Cardiac fibroblast (primary cell): ENCODE measurements around a stretch of chr15.

GRCh38 chr15:63600642-63601486, 3.7 kb downstream of the FBXL22 start:
- RRBS, result no CpG with 5 or more reads among the region's 98 CpGs

DNA sequence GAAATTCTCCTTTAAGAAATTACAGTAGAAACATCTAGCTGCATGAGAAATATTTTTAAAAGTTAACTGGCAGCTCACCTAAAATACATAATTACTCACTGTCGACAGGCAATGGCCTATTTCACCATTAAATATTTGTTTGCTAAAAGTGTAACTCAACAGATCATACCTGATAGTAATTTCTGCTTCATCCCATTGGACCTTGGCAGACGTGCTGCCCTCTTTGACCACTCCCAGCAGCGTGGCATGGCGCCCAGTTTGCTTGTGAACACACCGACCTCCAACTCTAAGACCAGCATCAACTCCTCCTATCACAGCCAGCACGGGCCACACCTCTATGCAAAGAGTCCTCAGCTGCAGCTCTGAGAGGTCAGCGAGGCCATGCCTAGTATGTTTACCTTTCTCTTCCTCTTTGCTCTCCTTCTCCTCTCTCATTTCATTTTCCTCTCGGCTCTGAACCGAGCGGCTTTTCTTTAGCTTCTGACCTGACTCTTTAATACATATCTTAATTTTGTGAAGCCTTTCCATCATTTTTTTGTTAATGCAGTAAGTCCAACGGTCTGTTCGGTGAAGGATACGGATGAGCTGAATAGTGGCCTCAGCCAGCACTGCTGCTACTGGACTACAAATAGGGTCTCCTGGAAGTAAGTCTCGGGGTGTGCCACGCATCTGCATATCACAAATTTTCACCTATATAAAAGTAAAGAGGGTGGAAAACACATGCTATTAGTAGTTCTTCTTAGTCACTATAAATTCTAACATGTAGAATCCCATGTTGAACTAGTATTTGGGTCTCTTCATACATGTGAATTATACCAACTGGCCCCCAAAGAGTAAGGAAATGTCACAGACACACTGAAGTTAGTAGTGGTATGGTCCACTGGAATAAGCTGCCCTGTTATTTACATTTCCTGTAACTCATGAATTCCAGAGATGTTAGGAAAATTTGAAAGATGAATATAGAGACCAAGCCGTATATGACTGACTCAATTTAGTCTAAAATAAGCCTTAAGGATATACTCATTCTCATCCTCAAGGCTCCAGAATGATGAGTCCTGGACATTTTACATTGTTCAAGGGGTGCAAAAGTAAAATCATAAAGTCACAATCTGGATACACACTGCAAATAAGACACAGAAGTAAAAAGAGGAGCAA, 80.9 kb downstream of the FBXL22 start:
- RRBS, result no CpG with 5 or more reads among the region's 16 CpGs

DNA sequence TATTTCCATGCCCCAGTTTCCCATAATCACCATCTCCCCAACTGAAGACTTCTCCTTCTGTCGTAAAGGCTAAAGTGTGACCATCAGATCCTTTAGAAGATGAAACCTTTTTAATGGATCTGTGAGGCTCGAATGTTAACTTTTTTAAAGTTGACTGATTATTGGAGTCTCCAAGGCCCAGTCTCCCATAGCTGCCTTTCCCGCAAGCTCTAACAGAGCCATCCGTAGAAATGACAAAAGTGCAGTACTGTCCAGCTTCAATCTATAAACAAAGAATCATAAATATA, 77.3 kb downstream of the HERC1 start:
- RRBS, result no CpG with 5 or more reads among the region's 4 CpGs

DNA sequence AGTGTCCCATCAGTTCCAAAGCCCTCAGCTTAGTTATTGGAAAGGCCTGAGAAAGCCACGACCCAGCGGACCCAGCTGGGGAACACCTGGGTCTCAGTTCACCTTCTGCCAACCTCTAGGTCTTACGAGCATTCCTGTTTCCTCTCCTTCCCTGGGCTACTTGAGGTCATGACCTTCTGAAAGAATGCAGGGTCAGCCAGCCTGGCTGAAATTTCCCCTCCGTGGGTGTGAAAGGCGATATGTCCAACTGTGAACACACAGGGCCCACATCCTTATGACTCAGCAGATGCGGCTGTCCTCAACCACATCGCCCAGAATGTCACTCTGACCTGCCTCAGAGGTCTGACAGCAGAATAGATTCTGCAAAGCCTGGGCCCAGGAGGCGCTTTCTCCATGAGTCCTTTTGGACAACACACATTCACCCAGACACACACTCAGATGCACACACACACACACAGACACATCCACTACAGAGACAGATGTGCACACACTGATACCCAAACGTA, 63.0 kb upstream of the HERC1 start:
- RRBS, result no CpG with 5 or more reads among the region's 9 CpGs

DNA sequence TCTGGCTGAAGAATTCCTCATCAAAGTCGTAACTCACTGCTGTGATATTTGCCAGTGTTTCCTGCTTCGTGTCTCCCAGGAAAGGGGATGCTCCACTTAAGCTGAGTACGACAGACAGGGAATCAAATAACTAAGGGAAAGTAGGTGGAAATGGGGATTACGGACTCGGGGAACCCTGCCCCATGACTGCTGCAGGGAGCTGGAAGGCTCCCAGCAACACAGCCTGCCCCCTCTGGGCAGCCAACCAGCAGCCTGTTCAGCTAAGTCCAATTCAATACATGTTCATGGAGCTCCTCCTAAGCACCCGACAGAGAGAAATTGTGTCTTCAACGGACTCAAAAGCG, 92.2 kb upstream of the HERC1 start:
- RRBS, result no CpG with 5 or more reads among the region's 8 CpGs

DNA sequence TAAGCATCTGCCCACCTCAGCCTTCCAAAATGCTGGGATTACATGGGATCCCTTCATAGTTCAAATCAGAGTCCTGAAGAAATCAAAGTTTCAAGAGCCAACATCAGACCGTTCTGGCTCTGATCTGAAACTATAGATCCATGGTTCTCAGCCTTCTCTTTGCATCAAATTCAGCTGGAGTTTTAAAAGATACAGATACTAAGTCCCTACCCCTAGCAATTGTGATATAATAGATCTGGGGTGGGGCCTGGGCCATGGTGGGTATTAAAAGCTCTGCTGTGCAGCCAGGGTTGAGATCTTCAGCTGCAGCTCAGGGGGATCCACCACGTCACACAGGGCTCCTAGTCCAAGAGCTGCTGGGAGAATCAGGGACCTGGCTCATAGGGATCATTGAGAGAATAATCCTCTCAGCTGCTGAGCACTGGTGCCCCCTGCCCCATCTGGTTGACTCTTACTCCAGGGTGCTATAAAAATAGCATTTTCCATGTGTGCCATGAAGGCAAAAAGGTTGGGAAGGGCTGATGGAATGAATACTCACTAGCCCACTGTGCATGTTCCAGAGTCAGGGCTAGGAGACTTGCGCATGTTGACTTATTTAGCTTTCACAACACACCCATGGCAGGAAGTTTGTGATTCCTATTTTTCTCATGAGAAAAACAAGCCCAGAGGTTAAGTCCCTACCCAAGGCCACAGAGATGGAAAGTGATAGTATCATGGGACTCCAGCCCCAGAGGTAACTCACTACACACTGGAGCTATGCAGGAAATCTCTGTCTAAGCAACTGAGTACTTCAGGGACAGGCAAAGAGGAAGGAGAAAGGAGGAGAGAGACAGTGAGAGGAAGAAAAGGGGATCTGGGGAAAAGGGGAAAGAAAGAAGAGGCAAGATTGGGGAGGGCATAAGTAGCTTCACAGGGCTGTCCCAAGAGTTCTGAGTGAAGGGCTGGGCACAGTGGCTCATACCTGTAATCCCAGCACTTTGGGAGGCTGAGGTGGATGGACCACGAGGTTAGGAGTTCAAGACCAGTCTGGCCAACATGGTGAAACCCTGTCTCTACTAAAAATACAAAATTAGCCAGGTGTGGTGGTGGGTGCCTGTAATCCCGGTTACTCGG, 94.6 kb upstream of the HERC1 start:
- RRBS, result no CpG with 5 or more reads among the region's 6 CpGs

DNA sequence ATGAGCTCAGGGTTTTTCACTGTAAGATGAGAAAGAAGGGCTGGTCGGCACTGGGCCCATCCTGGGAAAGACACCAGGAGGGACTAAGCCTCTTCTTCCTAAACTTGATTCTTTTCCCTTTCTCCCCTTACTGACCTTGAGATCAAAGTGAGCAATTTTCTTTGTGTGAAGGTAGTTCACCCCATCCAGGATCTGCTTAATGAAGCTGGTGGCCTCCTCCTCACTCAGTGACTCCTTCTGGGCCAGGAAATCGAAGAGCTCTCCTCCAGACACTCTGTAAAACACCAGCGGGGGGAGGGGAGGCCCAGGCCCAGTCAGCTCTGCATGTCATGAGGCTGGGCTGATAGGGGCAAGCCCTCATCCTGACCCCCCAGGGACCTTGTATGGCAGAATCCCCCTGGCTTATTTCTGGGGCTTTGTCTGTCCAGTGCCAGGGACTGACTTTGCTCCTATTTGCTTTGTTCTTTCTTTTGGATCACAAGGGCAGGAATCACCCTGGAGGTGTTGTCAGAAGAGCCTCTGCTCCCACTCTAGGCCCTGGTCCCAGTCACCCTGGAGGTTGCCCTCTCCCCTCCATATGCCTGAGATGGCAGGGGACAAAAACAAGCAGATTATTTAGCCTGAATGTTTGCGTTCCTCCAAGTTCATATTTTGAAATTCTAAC, 74.9 kb downstream of the DAPK2 start:
- RRBS, result no CpG with 5 or more reads among the region's 4 CpGs

DNA sequence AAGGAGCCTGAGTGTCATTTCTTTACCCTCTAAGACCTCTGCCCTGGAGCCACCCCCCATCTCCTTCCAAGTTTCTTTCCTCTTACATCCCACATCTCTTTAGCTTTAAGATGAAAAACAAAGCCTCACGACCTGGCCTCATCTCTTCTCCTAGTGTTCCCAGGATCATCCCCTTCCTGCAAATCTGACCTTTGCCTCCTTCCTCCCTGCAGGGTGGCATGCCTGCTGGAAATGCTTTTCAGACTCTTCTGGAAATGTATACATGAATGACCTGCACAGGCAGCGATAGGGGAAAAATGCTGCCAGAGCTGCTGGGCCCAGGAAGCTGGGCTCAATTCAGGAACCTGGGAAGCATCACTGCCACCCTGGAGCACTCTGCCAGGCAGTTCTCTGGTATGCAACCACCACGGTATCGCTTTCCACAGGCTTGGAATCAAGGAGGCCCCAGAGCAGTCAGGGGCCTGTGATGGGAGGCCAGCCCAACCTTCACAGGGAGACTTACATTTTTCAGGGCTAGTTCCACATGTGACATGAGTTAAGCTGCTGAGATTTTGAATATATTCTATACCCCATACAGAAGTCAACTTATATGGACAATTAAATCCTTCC, 67.5 kb downstream of the DAPK2 start:
- RRBS, result no CpG with 5 or more reads among the region's 4 CpGs

DNA sequence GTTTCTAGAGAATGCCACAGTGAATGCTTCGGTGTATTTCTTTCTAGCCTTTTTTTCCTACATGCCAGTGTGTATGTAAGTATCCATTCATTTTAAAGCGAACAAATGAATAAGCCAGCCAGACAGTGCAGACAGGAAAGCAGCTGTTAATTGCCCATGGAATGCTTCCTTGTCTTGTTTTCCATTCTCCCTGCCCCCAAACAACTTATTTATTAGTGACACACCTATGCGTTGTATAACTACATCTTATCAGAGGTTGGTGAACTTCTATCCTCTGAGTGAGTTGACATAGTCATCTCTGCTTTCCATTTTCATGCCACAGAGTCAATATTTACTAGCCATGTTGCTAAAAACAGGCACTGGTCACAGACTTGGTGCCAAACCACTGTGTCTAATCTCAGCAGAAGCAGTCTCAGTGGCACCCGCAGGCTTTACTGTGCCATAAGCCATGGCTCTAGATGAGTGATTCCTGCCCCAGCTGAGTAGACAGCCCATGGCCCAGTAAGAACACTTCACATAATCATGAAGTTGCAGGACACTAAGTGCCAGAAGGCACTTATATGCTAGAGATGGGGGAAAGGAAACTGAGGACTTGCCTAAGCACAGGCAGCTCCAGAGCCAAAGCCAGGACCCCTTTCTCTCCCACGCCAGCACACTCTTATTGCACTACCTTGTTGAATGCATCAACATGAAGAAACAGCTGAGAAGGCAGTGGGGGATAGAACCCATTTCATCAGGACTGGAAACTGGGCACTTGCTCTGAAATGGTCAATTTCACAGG, 26.5 kb downstream of the DAPK2 start:
- RRBS, result no CpG with 5 or more reads among the region's 5 CpGs

GRCh38 chr15:64046946-64047394, 685 bp upstream of the DAPK2 start:
- RRBS, result no CpG with 5 or more reads among the region's 9 CpGs

DNA sequence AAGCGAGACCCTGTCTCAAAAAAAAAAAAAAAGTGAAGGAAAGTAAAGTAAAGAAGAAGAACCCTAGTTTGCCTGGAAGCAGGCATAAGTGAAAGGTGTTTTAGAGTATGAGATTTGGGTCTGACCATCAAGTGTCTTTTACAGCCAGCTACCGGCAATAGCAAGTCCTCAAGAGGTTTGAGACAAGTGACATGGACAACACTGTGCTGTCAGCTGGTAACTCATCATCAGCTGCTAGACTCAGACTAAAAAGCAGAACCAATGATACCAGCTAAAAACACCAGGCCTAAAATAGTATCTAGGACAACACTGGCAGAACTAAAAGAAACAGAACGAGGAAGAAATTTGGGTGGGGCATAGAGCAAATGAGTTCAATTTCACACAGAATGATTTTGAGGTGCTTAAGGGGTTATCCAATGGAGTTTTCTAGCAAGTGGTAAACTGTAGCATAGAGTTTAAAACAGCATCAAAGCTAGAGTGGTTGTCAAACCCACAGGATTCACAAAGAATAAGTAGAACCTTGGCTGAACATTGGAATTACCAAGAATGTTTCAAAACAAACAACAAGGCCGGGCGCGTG, 4.1 kb downstream of the CIAO2A start:
- RRBS, result no CpG with 5 or more reads among the region's 6 CpGs

DNA sequence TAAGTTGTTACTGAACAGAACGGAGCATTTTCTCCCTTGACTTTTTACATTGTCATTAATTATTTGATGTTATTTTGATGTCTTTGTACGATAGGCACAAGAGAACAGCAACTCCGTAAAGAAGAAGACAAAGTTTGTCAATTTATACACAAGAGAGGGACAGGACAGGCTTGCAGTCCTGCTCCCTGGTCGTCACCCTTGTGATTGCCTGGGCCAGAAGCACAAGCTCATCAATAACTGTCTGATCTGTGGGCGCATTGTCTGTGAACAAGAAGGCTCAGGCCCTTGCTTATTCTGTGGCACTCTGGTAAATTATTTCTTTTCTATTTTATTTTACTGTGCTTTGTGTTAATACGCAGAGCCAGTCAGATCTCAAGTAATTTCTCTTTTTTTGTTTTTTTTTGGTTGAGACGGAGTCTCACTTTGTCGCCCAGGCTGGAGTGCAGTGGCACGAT, 9.9 kb downstream of the TRIP4 start:
- RRBS, result no CpG with 5 or more reads among the region's 9 CpGs

DNA sequence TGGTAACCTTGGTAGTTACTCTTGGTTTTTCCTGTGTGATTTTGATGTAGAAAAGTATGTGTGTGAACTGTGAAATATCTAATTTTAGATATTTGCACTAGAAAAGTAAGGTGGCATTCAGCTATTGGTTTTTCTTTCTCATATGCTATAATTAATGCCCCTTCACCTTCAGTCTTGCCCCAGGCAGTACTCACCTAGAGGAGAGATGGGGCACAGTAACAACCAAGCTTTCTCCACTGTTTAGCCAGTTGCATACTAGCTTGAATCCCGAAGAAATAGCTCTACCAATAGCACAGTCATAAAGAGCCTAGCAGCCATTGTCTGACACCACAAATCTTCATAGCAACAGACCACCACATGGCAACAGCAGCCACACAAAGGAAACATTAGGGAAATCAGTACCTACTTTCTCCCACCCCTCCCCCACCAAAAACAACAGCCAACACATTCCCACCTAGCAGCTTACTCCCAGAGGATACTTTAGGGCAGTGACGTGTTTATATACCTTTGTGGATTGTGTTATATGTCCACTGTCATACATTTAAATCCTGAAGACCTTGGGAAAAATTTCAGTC, 140.8 kb downstream of the RBPMS2 start:
- RRBS, result no CpG with 5 or more reads among the region's 2 CpGs

- RRBS, result no CpG with 5 or more reads among the region's 8 CpGs
Observed at GRCh38 chr15:64681619-64682121, 93.7 kb downstream of the RBPMS2 start.

GRCh38 chr15:64687507-64688697, 87.5 kb downstream of the RBPMS2 start:
- RRBS, result no CpG with 5 or more reads among the region's 11 CpGs

GRCh38 chr15:64750317-64750722, 25.1 kb downstream of the RBPMS2 start:
- RRBS, result no CpG with 5 or more reads among the region's 15 CpGs

- RRBS, result no CpG with 5 or more reads among the region's 9 CpGs
Observed at GRCh38 chr15:64755524-64755928, 19.9 kb downstream of the RBPMS2 start.

DNA sequence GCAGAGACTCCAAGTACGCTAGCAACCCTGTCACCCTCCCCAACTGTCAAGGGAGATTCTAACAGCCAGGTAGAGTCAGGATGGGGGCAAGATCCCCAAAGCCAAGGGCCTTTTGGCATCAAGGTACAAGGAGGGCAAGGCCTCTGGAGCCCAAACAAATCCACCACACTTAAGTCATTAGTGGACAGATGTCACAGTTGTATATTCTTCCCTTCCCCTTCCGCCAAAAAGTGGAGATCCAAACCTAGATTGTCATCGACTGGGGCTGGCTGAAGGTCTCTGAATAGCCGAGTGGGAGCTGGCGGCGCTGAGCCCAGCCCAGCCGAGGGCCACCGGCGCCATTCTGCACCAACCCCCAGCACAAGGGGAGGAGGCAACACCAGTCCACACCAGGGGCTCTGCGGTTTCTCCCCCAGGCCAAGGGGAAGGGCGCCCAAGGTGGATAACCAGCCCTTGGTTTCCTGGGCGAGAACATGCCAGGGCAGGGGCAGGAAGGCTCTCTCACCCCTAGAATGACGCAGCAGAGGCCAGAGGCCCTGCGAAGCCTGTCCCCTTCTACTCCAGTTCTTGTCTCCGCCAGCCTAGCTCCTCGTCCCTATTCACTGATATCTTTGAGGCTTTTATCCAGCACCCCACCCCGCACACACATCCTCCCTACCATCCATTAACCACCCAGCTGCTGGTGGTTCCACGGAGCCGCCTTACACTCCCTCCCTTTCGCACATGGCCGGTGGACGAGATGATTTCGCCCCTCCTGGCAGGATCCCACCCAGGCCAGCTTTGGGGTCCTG, 1.4 kb downstream of the RBPMS2 start:
- RRBS, result no CpG with 5 or more reads among the region's 23 CpGs

DNA sequence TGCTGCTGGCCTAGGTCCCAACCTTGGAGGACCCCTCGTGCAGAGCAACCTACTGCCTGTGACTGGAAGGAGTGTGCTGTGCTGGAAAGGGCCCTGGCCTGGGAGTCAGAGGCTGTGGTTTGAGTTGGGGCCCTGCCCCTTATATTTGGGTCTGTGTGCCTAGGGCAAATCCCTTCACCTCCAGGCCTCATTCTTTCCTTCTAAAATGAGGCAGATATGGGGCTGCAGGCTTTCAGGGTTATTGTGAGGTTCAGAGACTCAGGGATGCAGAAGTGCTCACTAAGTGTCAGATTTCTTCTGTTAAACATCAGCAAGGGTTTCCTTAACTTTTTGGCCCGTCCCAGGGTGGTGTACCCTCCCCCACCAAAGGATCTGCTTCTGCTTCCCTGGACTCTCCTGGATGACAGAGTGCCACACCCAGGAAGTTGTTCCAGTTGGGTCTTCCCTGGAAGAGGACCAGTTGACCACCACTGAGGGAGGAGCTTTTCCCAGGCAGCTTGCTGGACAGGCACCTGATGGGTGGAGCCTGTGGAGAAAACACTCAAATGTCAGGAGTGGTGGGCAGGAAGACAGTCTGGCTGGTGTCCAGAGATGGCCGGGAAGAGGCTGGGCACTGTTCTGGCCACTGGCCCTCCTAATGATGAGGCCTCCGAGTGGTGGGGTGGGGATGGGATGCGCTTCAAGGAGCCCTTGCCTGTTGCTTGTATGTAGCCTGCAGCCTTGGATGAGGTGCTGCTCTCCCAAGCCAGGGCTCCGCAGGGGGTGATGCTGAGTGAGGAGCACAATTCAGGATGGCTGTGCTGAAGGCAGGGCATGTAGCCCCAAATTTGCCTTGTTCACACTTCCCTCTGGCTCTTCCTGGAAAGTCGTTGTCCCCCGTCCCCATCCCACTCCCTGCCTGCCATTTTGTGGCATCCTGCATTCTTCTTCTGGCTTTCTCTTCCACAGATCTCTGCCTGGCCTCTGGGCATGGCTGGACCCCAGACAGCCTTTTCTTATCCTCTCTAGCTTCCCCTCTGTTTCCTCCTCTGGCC, 12.2 kb downstream of the PLEKHO2 start:
- RRBS, result no CpG with 5 or more reads among the region's 8 CpGs

GRCh38 chr15:64915576-64916220, 4.0 kb downstream of the ANKDD1A start:
- RRBS, result no CpG with 5 or more reads among the region's 11 CpGs